ENCODE measurements around the genes DIABLO and CLIP1.

GRCh38 chr12:121925154-121925778, 6.9 kb downstream of the CFAP251 start:
- RRBS: no CpG with 5 or more reads among the region's 10 CpGs

GRCh38 chr12:122024105-122024663, 2.5 kb downstream of the BCL7A start:
- RRBS: no CpG with 5 or more reads among the region's 19 CpGs

- RRBS: no CpG with 5 or more reads among the region's 13 CpGs
Measured at GRCh38 chr12:122051106-122051621, 27.4 kb upstream of the MLXIP start.

DNA sequence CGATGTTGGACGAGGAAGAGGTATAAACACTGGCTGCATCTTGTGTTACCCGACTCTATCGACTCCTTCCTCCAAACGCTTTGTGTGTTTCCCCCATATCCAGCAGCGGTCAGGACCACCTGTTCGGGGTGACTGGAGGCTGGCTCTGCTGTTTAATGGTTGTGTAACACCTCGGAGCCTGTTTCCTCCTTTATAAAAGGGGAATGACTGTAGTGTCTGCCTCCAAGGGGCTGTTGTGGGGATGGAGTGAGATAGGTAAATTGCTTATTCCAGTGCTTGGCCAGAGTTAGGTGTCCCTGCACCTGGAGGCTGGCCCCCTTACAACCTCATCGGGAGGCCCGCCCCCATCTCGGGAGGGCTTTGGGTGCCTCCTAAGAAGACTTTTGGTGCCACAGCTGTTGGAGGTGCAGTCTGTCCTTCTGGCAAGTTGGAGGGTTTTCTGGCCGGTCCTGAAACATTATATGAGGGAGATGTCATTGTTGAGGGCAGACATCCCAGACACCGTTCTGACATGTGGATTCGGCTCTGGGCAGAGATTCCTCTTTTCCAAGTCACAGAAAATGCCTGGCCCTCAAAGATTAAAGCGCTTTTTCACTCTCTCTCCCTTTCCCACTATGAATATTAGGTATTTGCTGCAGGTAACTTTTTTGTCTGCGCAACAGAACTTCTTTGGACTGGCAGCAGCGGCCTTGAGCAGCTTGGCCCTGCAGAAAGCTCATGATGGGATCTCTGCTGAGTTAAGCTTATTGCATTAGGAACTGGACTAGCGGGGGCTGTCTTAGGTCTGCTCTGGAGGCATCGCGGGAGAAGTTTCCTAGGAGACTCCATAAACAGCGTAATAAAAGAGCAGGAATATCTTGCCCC, 1.2 kb downstream of the MLXIP start:
- RRBS: no CpG with 5 or more reads among the region's 21 CpGs

GRCh38 chr12:122097901-122098827, 19.6 kb downstream of the MLXIP start:
- RRBS: no CpG with 5 or more reads among the region's 13 CpGs

- RRBS: no CpG with 5 or more reads among the region's 7 CpGs
Measured at GRCh38 chr12:122104846-122105321, 26.3 kb downstream of the MLXIP start.

DNA sequence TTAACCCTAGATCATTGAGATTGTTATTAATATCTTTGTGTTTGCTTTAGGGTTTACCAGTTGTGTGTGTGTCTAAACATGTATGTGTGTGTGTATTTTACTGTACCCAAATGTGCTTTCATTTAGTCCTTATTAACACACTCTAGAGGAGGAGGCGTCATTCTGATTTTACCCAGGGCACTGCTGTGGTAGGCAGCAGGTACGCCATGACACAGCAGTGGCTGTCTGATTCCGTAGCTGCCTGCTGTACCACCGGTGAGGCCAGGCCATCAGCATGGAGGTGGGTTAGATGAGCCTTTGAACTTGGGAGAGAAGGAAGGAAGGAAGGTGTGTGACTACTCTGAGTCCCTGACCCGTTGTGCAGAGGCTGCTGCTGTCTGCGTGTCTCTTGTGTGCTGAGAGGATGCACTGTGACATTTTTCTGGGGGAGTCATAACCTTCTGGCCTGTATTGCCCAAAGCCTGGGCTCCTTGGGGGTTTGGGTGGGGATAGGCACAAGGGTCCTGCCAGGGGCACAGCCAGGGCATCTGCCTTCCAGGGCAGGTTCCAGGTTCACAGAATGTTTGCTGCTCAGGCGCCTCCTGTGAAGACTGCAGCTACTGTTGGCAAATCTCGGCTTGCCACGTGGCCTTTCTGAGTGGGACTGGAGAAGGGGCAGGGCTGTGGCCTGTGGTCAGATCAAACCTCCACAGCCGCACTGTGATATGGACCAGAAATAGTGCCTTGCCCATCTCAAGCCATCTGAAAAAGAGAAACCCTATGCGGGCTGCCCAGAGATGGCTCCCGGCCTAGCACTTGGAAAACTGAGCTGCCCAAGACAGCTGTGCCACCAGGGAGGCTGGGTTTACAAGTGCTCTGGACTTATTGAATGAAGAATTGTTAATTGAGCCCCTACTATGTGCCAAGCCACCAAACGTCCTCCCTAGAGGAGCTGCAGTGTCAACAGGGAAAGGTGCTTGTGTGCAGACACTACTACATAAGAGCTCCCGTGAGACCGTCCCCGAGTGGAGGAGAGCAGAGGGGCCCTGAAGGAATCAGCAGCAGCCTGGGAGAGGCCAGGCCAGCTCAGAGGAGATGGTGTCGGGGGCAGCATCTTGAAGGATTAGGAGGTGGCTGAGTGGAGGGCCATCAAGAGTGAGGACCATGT, 47.2 kb downstream of the MLXIP start:
- RRBS: no CpG with 5 or more reads among the region's 17 CpGs

- RRBS: no CpG with 5 or more reads among the region's 24 CpGs
Measured at GRCh38 chr12:122147139-122148187, 26.6 kb downstream of the IL31 start.

GRCh38 chr12:122225517-122226702, at the start of gene DIABLO:
Gene DIABLO, minus strand, starts transcription at chr12:122226052.
- RRBS: under 1% methylated on average over 68 of the region's 126 CpGs

DNA sequence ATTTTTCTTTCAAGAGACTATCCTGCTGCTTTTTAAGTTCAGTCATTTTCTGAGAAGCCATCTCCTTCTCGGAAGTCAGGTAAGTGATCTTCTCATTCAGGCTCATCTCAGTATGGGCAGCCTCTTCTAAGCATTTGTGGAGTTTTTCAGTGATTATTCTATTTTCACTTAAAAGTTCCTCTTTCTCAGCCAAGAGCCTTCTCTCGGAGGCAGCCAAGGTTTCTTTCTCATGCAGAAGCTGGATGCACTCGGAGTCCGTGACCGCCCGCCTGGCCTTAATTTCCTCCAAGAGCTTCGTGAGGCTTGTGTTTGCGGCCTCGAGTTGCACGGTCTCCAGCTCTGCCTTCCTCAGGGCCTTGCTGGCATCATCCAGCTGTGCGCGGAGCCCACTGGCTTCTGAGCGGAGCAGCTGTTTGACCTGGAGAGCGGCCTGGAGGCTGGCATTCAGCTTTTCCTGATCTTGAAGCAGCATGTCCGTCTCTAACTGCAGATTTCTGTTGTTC, 56.9 kb upstream of the VPS33A start:
- RRBS: no CpG with 5 or more reads among the region's 15 CpGs

DNA sequence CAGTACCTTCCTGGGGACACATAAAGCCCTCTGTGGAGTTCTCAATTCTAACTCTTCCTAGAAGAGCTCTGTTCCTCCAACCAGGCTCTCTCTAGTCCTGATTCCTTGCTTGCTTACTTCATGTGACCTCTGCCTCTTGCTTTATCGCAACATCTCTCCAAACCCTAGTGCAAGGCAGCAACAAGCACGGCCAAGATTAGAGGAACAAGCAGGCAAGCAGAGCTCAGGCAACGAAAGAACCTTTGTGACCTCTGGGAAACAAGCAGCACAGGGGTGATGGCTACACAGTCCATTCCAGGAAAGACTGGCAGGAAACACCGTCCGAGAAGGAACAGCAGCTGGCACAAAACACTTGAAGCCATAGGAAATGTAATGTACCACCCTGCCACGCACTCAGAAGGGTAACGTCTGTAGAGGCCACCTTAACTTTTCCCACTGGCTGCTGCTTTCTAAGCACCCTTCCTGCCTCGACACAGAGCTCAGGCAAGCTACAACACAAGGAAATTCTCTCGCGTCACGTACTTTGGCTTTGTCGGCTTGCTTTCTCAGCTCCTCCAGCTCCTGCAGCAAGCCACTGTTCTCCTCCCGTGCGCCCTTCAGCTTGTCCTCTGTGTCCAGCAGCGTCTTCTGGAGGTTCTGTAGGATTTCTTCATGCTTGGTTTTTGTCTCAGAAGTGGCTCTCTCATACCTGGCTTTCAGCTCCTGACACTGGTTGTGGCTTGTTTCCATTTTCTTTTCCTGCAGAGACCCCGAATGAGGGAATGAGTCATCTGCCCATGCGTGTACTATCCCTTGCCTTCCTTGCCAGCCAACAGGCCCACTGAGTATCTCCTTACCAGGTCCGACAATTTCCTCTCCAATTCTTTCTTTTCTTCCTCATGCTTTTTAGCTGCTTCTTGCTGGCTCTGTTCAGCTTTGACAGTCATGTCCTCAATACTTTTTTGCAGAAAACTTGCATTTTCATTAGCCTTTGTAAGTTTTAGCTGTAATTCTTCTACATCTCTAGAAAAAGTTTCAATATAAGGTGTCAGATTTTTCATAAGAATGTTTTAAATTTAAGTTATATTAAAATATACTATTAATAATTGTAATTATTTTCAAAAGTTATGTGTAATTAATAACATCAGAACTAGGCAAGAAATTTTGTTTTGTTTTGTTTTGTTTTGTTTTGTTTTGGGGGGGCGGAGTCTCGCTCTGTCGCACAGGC, 61.5 kb upstream of the VPS33A start:
- RRBS: no CpG with 5 or more reads among the region's 21 CpGs

- RRBS: no CpG with 5 or more reads among the region's 6 CpGs
Measured at GRCh38 chr12:122352628-122352990, 69.9 kb downstream of the CLIP1 start.

DNA sequence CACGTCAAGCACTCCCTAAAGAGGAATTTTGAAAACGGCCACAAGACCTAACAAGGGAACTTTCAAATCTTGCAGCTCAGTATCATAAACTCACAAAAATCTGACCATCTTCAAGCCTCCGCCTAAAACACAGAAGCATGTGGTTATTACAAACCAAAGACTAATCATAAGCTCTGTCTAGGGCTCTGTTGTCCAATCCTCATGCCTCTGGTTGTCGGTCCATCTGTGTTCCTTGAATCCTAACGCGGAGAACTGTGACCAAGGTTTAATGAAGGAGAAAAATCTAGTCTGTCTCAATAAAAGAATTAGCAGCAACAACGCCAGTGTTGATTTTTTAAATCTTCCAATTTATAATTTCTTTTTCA, 39.2 kb downstream of the CLIP1 start:
- RRBS: no CpG with 5 or more reads among the region's 7 CpGs

GRCh38 chr12:122422348-122423203, at the start of gene CLIP1:
Gene CLIP1, minus strand, starts transcription at chr12:122422669.
- RRBS: 1% methylated on average over 71 of the region's 104 CpGs

DNA sequence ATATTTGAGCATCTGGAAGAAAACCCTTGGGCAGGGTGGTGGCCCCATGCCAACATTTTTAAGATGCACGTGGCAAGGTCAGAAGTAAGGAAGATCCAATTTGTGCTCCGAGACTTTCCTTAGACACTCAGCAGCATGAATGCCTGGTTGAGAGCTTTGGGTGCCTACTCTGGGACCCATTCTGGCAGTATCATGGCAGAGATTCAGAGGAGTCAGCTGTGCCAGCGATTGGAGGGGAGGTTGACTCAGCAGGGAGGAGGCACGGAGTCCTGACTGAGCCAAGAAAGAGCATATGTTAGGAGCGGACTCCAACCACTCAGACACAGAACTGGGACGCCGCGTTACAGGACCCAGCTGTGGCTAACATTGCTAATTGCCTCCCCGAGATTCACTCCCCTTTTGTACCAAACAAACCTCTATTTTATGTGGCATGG, 15.0 kb upstream of the CLIP1 start:
- RRBS: no CpG with 5 or more reads among the region's 9 CpGs

GRCh38 chr12:122481975-122482174, 18.9 kb downstream of the ZCCHC8 start:
- RRBS: no CpG with 5 or more reads among the region's 4 CpGs

DNA sequence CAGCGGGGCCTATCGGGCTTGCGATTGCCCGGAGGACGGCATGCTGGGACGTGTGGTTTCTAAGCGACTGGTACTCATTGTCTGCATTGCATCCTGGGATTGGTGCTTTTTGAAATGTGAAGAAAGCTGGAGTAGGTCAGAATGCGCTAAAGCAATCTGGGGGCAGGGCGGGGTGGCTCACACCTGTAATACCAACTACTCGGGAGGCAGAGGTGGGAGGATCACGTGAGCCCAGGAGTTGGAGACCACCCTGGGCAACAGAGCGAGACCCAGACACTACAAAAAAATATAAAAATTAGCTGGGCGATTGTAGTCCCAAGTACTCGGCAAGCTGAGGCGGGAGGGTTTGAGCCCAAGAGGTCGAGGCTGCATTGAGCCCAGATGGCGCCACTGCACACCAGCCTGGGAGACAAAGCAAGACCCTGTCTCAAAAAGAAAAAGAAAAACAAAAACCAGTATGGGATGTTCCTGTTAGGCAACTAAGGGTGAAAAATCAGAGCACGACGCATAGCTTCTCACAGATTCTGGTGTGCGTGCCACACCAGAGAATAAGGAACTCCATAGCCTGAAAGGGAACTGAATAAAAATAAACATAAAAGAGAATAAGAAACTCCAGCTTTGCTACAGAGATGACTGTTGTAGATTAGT, 424 bp upstream of the ZCCHC8 start:
- RRBS: no CpG with 5 or more reads among the region's 20 CpGs

- RRBS: no CpG with 5 or more reads among the region's 6 CpGs
Measured at GRCh38 chr12:122515047-122515659, 11.6 kb downstream of the RSRC2 start.

DNA sequence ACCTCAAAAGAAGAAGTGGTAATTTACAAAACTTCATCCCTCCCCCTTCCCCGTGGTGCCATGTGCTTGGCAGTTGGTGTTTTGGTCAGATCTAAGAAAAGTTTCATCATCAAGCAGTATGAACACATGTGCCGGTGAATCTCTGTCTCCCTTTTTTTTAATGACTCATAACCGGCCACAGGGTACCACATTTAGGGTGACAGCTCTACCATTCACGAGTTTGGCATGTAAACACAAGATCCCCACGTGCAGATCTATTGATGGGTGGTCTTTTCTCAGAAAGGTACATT, 56.3 kb downstream of the HCAR2 start:
- RRBS: no CpG with 5 or more reads among the region's 5 CpGs

DNA sequence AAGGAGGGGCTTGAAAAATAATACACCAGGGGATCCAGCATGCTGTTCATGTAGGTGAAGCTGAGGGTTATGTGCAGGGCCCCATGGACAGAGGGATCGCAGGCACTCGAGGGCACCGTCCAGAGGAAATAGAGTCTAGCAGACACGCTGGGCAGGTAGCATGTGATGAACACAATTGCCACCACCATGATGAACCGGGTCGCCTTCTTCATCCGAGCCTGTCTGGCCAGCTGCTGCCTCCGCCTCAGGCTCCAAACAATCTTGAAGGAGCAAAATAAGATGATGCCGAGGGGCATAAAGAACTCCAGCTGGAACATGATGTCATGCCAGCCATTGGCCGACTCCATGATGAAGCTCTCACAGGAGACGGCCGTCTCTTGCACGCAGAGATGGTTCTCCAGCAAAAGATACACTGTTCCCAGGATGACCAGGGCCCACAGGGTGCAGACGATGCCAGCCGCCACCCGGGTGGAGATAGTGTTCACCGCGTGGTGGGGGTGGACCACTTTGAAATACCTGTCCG, 1.1 kb downstream of the HCAR1 start:
- RRBS: 92% methylated on average over 4 of the region's 19 CpGs